LHCN-M2 (cell line): ENCODE data around the genes MLST8, DNASE1L2 and ECI1.

GRCh38 chr16:2162793-2163722 lies 7.5 kb downstream of the TRAF7 start:
- RAMPAGE, long total RNA, result no peak

- RAMPAGE, long total RNA, result no peak
Observed at GRCh38 chr16:2167141-2167811, 11.7 kb downstream of the TRAF7 start.

- RAMPAGE, long total RNA, result no peak
Observed at GRCh38 chr16:2179755-2180243, 16.6 kb downstream of the CASKIN1 start.

GRCh38 chr16:2205057-2205537 lies at the start of gene MLST8:
TSS of gene MLST8 (plus strand) at chr16:2205454.
- RAMPAGE, long total RNA, result no peak

GRCh38 chr16:2236326-2237356 lies at the start of gene DNASE1L2:
TSS of gene DNASE1L2 (plus strand) at chr16:2236444.
- RAMPAGE, long total RNA, result no peak

- RAMPAGE, long total RNA, result no peak
Observed at GRCh38 chr16:2250816-2252002, at the start of gene ECI1. TSS of gene ECI1 (minus strand) at chr16:2251587.

DNA sequence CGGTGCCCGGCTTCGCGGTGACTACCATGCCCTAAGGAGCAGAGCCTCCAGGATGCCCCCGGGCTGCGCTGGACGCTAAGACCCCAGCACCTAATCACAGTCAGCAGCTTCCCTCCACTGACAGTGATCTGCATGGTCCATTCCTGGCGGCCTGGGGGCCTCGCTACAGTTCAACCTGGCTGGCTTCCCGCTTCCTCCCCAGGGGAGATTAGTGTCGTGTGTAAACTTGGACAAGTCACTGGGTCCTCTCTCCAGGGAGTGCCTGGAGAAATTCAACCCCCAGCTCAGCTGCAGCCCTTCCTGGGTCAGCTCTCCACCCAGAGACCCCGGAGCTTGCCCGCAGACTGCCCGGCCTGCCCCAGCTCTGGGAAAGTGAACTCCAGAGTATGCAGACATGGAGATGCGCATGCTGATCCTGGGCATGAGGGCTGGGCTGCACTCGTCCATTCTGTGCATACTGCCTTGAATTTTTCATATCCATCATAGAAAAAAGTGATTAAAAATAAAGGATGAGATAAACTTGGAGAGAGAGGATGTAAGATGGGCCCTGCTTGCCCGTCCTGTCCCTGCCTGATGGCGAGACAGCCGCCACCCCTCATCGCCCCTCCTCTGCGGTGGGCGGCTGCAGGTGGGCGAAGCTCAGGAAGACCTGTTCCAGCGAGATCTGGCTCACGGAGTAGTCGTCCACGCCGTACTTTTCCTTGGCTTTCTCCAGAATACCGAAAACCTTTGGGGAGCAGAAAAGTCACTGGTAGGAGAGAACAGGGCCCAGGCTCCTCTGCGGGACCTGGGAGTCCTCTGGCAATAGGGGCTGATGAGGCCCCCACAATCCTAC lies 8.4 kb upstream of the RNPS1 start:
- RAMPAGE, long total RNA, result no peak

- RAMPAGE, long total RNA, result no peak
Observed at GRCh38 chr16:2509880-2510295, 3.9 kb upstream of the ATP6V0C start.

DNA sequence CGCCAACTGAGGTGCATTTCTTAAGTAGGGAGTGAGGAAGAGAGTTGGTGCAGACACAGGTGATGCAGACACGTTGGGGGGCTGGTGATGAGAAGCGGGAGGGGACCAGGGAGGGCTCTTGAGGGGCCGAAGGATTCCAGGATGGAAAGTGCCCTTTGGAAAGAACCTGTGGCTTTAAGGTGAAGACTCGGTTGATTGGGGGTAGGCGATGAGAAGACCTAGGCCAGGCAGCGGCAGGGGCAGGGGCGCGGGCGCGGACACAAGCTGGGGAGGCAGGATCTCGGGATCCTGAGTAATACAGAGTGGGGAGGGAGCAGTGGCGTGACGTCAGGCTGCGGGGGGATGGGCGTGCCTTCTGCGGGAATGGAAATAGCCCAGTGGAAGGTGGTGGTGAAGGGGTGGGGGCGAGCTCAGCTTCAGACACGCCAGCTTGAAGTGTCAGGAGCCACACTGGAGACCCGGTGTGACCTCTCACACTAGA lies 2.4 kb upstream of the ATP6V0C start:
- RAMPAGE, long total RNA, result no peak

DNA sequence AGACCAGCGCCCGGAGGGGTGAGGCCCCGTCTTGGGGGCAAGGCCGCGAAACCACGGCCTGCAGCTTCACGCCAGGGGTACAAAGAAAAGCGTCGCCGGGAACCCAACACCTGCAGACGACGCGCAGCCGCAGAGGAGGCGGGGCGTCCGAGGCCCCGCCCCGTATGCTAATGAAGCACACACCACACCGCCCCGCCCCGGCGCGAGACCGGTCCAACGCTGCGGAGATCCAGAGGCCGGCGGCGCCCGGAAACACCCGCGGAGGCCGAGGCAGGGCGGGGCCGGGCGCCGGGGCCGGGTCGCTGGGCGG lies 284 bp upstream of the ATP6V0C start:
- RAMPAGE, long total RNA, result no peak

DNA sequence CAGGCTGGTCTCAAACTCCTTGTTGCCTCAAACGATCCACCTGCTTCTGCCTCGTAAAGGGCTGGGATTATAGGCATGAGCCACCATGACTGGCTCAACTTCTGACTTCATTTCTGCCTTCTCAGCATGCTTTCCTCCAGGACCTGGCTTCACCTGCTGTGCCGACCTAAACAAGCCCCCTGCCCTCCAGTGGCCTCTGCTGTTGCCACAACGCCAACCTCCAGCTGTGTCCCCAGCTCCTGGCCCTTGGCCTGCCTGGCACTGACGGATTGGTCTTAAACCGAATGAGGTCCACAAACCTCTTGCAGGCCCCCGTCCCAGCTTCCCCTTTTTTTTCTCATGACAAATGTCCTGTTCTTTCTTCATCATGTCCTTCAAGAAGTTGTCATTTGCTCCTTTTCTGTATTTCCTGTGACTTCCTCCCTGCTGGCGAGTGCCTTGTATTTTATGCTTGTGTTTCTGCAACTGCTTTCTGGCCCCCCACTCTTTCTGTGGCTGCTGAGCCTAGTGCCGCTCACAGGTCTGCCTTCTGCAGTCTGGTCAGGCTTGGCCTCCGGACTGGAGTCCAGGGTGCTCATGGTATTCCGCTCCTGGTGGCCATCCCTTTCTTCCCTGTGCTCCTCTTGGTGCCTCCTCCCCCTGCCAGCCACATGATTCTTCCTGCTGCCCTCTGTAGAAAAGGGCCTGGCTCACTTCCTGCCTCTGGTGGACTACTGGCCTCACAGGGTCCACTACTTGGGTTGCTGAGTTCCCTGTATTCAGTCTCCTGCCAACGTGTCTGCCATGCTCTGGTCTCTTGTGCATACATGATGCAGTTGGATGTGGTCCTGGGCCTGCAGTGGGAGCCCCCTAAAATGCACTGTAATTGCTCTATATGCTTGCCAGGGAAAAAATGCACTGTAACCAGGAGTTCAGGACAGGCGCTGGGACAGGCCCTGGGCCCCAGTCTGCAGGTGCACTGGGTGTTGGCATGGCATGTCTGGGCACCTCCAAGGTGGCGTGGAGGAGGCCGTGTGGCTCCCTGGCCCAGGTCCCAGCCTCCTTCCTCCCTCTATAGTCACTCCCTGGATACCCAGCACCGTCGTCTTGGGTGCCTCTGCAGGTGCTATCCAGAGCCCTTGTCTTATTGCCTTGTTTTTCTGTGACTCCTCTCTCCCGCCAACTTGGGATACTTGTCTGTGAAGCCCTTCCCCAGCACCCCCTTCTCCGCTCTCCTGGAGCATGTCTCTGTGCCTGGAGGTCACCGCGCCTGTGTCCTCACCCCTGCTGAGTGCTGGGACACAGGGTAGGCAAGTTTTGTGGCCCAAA lies 3.0 kb downstream of the ATP6V0C start:
- RAMPAGE, long total RNA, result no peak

DNA sequence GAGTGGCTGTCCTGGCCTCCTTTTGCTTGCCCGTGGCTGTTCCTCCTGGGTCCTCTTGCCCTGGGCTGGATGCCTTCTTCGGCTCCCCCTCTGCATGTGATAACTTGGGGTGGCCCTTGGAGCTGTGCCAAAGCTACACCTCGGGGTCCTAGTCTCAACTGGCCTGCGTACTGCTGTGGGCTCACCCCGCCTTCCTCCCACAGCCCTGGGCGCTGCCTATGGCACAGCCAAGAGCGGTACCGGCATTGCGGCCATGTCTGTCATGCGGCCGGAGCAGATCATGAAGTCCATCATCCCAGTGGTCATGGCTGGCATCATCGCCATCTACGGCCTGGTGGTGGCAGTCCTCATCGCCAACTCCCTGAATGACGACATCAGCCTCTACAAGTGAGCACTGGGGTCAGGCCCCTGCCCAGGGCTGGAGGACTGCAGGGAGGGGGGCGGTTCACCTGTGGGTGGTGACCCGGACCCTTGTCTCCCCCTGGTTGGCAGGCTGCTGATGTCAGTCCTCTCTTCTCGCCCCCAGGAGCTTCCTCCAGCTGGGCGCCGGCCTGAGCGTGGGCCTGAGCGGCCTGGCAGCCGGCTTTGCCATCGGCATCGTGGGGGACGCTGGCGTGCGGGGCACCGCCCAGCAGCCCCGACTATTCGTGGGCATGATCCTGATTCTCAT lies 1.0 kb upstream of the AMDHD2 start:
- RAMPAGE, long total RNA, result no peak

DNA sequence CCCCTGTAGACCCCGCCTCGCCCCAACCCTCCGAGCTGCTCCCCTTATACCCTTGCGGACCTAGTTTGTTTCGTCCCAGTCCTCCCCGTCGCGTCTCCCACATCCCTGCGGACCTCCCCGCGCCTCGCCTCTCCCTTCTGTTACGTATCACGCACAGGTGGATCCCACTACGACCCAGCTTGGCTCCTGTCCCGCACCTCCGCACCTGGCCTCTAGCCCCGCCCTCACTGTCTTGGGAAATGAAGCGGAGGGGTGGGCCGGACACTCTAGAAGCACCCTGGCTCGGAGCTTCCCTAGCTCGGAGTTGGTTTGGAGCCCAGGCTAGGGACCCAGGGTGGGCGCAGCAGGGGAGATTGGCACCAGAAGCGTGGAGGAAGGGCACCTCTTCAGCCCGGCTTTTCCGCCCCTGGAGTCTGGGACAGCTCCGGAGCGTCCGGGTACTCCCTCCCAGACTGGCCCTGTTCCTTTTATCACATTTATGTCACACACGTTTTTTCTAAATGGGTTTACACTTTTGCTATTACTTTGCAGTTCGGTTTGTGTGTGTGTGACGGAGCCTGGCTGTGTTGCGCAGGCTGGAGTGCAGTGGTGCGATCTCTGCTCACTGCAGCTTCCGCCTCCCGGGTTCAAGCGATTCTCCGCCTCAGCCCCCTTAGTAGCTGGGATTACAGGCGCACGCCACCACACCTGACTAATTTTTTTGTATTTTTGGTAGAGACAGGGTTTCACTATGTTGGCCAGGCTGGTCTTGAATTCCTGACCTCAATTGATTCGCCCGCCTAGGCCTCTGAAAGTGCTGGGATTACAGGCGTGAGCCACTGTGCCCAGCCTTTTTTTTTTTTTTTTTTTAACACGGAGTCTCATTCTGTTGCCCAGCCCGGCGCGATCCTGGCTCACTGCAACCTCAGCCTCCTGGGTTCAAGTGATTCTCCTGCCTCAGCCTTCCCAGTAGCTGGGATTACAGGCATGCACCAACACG lies 1.5 kb upstream of the CEMP1 start:
- RAMPAGE, long total RNA, result no peak

DNA sequence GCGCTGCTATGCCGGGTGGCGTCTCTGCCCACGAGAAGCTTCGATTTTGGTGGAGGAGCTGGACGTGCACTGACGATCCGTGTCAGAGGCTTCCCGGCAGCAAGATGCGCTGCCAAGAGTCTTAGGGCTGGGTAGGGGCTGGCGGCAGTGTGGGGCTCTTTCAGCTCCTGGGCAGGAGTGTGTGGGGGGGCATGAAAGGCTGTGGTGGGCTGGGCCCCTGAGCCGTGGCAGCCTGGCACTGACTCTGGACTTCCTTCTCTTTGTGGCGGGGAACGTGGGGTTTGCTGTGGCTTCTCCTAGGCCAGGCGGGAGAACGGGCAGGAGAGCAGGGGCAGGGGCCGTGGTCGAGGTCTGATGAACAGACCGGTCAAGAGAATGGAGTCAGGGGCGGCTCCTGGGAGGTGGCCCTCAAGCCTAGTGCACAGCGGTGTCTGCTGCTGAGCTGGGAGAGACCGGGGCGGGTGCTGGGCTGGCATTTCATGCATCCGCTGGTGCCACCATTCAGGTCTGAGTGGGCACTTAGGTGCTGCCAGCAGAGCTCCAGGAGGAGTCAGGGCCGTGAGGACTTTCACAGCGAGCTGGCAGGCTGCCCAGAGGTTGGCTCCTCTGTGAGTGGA lies 24.9 kb downstream of the PDPK1 start:
- RAMPAGE, long total RNA, result no peak

GRCh38 chr16:2593075-2594189 lies 55.6 kb downstream of the PDPK1 start:
- RAMPAGE, long total RNA, result no peak

- RAMPAGE, long total RNA, result no peak
Observed at GRCh38 chr16:2758388-2758738, 5.9 kb downstream of the SRRM2 start.

DNA sequence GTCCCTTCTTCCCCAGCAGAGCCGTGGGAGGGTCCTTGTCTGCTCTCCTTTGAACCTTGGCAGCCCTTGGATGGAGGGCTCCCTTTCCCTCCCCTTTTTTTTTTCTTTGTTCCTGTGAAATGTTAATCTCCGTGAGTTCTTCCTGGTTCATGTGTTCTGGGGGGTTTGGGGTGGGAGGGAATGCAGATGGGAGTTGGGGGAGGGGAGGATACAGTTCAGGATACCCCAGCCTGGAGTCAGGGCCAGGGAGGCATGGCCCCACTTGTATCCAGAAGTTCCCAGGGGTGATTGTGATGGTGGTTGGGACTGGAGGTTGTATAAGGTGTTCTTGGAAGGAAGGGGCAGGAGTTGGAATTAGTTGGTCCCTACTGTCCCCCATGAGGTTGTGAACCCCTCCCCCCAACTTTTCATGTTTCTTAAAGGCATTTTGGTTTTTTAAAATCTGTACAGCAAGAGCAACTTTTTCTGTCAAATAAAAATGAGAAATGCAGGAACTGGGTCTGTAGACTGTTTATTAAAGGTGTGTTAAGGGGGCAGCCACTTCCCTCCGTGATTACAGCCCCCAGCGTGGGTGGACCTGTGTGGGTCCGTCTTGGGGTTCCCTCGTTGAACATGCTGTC lies 6.1 kb downstream of the ELOB start:
- RAMPAGE, long total RNA, result no peak

- RAMPAGE, long total RNA, result no peak
Observed at GRCh38 chr16:2842325-2842958, 12.3 kb downstream of the ZG16B start.

- RAMPAGE, long total RNA, result no peak
Observed at GRCh38 chr16:2856146-2856610, 1.8 kb downstream of the PRSS22 start.

- RAMPAGE, long total RNA, result no peak
Observed at GRCh38 chr16:2858465-2859130, 628 bp upstream of the PRSS22 start.